Left colon (tissue), 1 donor: ENCODE measurements around the genes C6 and NIM1K.

DNA sequence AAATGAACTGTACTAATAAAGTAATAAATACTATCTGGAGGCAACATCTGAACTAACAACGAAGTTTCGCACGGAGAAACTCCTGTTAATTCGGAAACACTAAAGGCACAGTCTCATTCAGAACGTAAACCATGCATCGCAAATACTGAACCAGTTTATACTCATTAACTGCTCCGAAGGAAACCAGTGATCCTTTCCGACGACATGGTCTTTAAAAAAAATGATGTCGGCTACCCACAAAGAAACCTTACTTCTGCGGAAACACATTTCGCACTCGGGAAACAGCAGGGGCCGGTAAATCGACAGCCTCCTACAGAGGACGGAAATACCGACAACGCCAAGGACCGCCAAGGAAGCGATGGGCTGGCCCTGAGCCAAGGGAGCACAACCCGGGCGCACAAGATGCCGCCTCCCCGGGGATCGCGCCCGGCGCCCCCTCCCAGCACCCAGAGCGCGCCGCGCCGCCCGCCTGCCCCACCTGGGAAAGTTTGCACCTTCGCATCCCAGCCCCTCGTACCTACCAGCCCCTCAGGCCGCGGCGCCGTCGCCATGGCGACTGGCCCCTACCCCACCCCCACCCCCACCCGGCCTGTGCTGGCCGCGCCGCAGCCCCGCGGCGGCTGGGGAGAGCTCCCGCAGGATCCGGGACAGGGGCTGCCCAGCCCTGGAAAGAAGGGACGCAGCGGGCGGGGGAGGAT lies 731 bp downstream of the PRKAA1 start:
- PRO-cap: no peak

- PRO-cap: no peak
Measured at GRCh38 chr5:40827579-40828401, 7.2 kb downstream of the RPL37 start.

DNA sequence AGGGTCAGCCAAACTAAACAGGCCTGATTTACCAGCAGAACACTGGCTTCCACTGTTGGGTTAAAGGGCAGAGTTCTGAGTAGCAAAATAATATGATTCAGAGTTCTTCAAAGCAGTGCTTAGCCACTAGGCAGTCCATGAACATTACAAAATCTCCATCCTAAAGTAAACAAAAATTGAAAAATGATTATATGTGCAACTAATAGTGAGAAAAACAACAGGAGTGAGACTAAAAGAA lies 79.7 kb downstream of the MROH2B start:
- PRO-cap: no peak

GRCh38 chr5:41213307-41213840 lies at the start of gene C6:
C6 (minus strand) TSS chr5:41213532.
- PRO-cap: no peak

DNA sequence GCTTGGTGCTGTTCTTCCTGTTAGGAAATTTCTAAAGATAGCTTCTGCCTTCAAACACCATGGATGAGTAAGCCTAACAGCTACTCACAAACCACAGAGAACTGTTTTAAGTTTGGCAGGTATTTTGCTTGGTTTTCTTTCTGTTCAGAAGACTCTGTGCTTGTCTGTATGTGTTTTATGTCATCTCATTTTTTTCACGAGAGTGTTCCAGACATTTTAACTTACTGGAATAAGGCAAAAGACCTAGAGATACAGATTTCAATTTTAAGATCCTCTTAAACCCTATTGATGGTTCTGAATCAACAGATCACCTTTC lies 4.4 kb downstream of the RIMOC1 start:
- PRO-cap: no peak

DNA sequence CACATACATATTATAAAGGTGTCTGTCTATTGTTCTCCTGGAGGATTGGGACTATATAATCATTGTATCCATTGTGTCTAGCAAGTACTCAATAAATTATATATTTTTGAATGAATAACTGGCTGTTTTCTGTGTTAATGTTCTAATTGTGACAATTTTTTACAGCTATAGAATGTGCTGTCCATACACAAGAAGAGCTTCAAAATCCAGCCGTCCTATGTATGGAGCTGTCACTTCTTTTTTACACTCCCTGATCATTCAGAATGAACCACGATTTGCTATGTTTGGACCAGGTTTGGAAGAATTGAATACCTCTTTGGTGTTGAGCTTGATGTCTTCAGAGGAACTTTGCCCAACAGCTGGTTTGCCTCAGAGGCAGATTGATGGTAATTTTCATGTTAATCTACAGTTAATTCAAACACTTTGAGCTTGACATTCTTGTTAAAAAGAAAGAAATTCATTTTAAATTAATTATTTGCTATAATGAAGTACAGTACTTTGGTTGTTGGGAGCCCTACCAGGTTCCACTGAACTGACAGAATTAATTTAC lies 4.5 kb downstream of the FBXO4 start:
- PRO-cap: no peak

GRCh38 chr5:42518780-42519187 lies 95.5 kb downstream of the GHR start:
- PRO-cap: no peak

- PRO-cap: no peak
Measured at GRCh38 chr5:42566873-42567261, 143.6 kb downstream of the GHR start.

GRCh38 chr5:42596770-42597149 lies 159.9 kb upstream of the CCDC152 start:
- PRO-cap: no peak

GRCh38 chr5:42621995-42622368 lies 134.6 kb upstream of the CCDC152 start:
- PRO-cap: no peak

DNA sequence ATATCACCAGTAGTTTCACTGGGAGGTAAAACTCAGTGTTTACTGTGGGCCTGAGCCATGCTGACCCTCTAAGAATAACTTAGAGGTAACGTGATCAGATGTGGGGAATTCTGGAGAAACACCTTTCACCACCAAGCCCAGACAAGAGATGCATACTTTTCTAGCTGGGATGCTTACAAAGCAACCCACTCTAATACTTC lies 129.9 kb upstream of the CCDC152 start:
- PRO-cap: no peak

DNA sequence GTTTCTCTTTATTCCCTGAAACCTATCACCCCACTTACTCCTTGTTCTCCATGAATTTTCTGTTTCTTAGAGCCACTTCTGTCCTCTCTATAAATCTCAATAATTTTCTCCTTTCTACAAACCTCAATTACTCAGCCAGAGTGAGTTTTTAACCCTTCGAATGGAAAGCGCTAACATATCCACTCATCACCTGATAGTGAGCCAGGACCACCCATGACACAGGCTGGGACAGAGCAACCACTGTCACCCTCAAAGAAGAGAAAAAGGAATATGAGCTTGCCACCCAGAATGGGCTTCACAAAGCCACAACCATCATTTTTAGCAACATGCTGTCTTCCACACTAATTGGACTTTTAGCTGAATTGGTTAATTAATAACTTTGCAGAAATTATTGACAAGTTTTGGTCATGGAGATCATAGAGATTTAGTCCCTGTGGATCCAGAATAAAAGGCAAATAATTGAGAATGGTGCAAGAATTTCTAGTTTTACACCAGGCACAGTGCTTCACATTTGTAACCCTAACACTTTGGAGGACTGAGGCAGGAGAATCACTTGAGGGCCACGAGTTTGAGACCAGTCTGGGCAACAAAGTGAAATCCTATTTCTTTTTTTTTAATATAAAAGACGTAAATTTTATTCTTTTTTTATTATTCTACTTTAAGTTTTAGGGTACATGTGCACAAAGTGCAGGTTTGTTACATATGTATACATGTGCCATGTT lies 32.1 kb upstream of the SELENOP start:
- PRO-cap: no peak

- PRO-cap: bidirectional peak, plus-strand start at chr5:42876001, minus-strand start at chr5:42875875
Measured at GRCh38 chr5:42875603-42876087, 64.0 kb upstream of the SELENOP start.

GRCh38 chr5:42908913-42909209 lies 97.2 kb upstream of the SELENOP start:
- PRO-cap: no peak

DNA sequence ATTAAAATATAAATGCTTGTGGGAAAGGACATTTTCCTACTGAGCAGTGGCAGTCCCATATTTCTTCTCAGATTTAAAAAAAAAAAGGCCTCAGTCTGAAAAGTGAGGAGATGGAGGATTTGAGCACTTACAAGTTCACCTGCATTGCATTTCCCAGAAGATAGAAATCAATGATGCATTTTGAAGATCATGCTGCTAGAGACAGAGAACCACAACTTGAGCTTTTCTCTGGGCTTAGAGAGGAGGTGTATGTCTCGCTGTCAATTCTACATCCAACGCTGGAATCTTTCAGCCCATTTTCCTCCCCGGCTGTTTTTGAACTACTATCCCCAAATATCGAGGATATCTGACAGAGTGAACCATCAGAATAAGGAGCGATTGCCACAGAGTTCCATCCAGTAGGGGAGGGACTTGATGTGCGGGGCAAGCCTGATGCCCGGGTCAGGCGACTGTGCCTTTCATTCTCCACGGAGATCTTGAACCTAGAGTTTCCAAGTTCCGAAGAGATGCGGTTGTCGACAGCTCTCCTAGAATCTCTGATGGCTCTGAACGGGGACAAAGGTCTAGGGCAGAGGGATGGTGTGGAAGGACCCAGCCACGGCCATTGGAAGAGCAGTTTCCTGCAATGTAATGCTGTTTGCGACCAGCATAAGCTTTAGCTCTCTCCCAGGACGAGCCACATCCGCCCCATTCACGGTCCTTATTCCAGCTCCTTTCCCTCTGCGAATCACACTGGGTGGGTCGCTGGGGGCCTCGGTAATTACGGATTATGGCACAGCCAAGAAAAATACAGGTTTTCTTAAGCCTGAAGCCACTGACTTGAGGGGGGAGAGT lies 23.0 kb downstream of the ANXA2R start:
- PRO-cap: no peak

- PRO-cap: no peak
Measured at GRCh38 chr5:43034218-43034699, 5.9 kb downstream of the ANXA2R start.

GRCh38 chr5:43063779-43064378 lies 23.8 kb upstream of the ANXA2R start:
- PRO-cap: no peak

GRCh38 chr5:43191432-43192383 lies at the start of gene NIM1K:
NIM1K (plus strand) TSS chr5:43192225.
- PRO-cap: bidirectional peak, plus-strand start at chr5:43192246, minus-strand start at chr5:43192047

DNA sequence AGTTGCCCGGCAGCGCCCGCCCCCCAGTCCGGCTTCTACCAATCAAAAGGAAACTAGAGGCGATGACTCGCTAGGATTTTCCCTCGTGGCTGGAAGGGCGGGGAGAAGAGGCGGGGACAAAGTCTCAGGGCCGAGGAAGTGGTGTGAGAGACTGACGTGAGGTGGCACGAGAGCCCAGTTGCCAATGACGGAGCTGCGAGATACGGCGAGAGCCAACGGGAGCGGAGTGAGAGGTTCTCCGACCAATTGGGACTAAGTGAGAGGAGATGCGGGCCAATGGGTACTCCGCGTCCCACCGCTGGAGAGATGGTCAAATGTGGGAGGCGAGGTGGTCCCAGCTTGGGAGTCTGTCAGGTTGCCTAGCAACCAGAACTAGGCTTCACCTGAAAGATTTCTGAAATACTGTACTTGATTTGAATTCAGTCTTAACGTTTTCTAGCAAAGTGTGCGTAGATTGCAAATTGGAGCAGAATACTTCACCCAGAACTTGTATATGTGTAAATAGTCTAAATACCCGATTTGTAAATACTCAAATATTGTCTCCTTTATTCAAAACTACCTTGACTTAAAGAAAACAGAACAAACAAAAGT lies 408 bp upstream of the HMGCS1 start:
- PRO-cap: bidirectional peak, plus-strand start at position 146 of the sequence, minus-strand start outside the sequence

- PRO-cap: unidirectional peak, minus-strand start at chr5:43422279
Measured at GRCh38 chr5:43422197-43422678, 10.0 kb upstream of the CCL28 start.